ENCODE measurements around the genes WDR35, MATN3 and LAPTM4A.

- RRBS = no CpG with 5 or more reads among the region's 2 CpGs
Measured at GRCh38 chr2:19140654-19141131, 217.7 kb downstream of the OSR1 start.

DNA sequence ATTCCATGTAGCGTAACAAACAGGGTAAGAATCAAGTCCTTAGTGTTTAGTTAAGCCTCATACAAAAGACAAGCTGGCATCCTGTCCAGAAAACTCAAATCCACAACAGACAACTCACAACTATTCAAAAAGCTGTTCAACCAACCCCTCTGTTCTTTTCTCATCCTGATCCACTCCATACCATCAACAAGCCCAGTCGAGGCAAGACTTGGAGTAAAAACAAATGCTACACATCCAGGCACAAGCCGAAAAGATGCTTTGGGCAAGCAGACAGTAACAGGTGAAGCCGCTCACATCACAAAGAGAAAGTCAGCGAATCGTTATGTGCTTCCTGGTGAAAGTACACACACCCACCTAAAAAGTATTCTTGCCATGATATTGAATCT lies 1.4 kb downstream of the TTC32 start:
- RRBS = no CpG with 5 or more reads among the region's 6 CpGs

DNA sequence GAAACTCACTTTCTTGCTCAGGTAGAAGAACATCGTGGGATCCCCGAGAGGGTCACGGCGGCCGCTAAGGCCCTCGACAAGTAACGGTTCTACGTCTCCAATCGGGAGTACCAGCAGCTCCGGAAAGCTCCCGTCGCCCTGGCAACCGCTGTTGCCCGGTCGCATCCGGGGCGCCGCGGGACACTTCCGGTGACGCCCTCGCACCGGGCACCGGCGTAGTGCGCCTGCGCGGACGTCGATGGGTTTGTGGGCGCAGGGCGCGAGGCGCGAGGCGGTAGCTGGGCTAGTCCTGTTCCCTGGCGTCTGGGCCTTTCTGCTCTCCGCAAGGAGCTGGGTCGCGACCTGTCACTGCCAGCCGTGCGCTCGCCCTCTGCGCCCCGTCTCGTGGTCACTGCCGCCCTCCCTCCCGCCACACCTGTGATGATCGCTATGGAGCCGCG lies at the start of gene WDR35:
WDR35 (minus strand) TSS at position 123 of the 440 bp plus-strand sequence.
- RRBS = 2% methylated on average over 4 of the region's 51 CpGs

GRCh38 chr2:20012242-20013163 lies at the start of gene MATN3:
Gene MATN3, minus strand, starts transcription at chr2:20012668.
- RRBS = 6% methylated on average over 40 of the region's 87 CpGs

GRCh38 chr2:20051306-20052445 lies at the start of gene LAPTM4A:
Gene LAPTM4A, minus strand, starts transcription at chr2:20051628.
- RRBS = 3% methylated on average over 26 of the region's 67 CpGs

- RRBS = no CpG with 5 or more reads among the region's 5 CpGs
Measured at GRCh38 chr2:20125908-20126530, 74.6 kb upstream of the LAPTM4A start.

- RRBS = no CpG with 5 or more reads among the region's 13 CpGs
Measured at GRCh38 chr2:20195175-20196046, 29.5 kb downstream of the SDC1 start.

GRCh38 chr2:20285394-20285929 lies 60.5 kb upstream of the SDC1 start:
- RRBS = no CpG with 5 or more reads among the region's 2 CpGs

- RRBS = no CpG with 5 or more reads among the region's 6 CpGs
Measured at GRCh38 chr2:20346916-20347675, 3.5 kb downstream of the PUM2 start.

DNA sequence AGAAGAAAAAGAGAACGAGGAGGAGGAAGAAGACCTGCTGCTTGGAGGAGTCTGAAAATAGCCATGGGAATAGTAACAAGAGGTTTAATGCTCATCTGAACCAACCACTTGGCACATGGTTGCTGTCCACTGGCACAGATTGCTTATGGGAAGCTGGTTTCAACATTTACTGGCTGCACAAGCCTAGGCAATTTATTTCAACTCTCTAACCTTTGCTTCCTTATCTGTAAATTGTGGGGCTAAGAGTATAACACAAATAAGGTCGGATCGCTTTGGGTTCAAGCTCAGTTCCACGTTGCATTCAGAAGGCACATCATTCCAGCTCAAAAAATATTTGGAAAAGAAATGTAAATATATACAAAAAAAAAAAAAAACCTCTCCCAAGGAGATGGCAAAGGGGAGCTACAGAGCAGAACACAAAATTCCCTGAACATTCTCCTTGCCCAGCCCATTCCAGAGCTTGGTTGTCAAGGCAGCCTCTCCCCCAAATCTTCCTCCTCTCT lies 14.1 kb upstream of the RHOB start:
- RRBS = no CpG with 5 or more reads among the region's 4 CpGs

- RRBS = no CpG with 5 or more reads among the region's 1 CpG
Measured at GRCh38 chr2:20443935-20444208, 3.0 kb upstream of the RHOB start.

DNA sequence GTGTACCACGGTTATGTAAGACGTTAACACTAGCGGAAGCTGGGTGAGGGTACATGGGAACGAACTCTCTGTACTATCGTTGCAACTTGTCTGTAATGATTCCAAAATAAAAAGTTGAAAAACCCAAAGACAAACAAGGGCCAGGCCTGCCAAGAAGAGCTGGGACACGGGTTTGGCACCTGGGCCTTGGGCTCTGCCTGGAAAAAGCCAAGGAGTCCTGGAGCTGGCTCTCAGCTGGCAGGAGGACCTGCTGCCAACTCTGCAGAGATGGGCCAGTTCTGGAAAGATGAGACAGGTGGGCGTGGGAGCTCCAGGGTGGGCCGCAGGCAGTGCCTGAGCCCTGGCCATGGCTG lies 89.7 kb downstream of the RHOB start:
- RRBS = no CpG with 5 or more reads among the region's 8 CpGs

DNA sequence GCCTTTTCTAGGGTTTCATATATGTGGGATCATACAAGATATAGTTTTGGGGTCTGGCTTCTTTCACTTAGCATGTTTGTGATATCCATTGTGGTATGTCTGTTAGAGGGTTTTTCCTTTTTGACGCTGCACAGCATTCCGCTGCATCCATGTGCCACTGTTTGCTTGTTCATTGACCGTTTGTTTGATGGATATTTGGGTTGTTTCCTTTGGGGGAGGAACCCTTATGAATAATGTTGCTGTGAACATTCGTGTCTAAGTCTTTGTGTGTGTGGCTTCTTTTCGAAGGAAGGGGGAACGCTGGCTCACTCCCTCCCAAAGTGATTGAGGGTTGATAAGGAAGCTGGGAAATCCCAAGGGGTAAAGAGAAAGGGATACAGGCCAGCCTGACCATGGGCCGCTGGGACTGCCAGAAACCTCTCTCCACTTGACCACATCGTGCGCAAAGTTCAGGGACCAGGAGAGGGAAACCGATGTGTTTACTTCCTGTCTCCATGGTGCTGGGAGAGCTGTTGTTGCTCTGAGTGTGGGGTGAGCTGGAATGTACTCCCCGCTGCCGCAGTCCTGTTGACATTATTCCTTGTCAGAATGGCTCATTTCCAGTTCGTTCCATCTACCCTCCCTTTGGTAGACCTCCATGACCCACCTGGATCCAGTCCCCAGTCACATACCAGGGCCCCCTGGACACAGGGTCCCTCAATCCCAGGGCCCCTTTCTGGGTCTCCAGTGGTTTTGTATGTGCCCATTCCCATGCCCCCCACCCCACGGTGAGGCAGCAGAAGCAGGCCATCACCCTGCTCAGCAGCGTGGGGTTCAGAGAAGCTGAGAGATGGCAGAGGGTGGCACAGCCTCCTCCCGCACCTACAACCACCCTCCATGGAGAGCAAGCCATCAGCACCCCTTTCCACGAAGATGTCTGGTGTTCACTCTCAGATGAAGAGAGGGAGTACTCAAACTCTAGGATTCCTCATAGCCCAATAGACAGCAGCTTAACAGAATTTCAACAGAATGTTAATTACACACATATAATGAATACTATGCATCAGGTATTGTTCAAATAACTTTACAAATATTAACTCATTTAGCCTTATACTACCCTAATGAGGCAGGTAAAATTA lies 39.5 kb downstream of the HS1BP3 start:
- RRBS = no CpG with 5 or more reads among the region's 17 CpGs

DNA sequence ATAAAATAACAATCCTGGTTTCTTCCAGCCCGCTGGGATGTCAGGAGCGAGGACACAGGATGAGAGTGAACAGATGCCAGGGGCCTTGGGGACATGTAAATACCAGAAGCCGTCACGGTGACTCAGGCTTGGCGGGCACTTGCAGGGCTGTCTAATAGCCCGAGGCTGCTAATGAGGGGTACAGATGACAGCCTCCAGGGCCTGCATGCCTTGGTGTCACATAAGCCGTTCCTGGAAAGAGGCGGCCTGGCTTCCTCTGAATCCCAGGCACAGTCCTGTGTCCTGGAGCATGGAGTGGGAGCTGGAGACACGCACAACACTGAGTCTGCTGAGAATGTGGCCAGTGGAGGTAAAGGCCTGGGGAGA lies 28.1 kb downstream of the HS1BP3 start:
- RRBS = no CpG with 5 or more reads among the region's 9 CpGs

GRCh38 chr2:20666589-20667084 lies 307 bp upstream of the GDF7 start:
- RRBS = 3% methylated on average over 27 of the region's 54 CpGs

GRCh38 chr2:21036459-21037668 lies 7.0 kb downstream of the APOB start:
- RRBS = no CpG with 5 or more reads among the region's 16 CpGs

- RRBS = no CpG with 5 or more reads among the region's 5 CpGs
Measured at GRCh38 chr2:21099223-21099872, 24.4 kb upstream of the TDRD15 start.

GRCh38 chr2:21101345-21101735 lies 22.4 kb upstream of the TDRD15 start:
- RRBS = no CpG with 5 or more reads among the region's 18 CpGs

DNA sequence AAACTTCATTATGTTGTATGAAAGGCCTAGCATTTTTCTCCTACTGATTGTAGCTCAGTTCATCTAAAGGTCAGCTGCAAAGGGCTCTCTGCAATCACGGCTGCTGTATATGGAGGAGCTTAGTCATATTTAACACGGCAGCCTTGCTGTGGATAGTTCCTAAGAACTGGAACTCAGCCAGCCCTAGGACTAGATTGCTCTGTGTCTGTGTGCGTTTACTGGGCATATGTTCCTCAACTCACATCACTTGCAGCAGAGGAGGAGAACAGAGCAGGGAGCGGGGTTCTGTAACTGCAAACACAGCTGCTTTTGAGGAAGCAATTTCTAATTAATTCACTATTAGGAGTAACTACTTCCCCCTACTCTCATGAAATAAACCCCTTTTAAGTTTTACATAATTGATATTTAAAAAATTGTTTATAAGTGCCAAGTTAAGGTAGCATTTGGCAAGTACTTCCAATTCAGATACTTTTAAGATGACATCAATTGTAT lies 1103.8 kb upstream of the KLHL29 start:
- RRBS = no CpG with 5 or more reads among the region's 4 CpGs

- RRBS = no CpG with 5 or more reads among the region's 11 CpGs
Measured at GRCh38 chr2:23197803-23198772, 186.9 kb upstream of the KLHL29 start.